ENCODE measurements around the genes BEST3 and PTPRB.

- PRO-cap = bidirectional peak, plus-strand start at chr12:68787734, minus-strand start at chr12:68787437
Measured at GRCh38 chr12:68787133-68787849, 20.7 kb upstream of the MDM2 start.

GRCh38 chr12:68842911-68843406, 35.0 kb downstream of the MDM2 start:
- PRO-cap = no peak

GRCh38 chr12:68845141-68845994, 37.4 kb downstream of the MDM2 start:
- PRO-cap = no peak

GRCh38 chr12:69240653-69240935, 1.2 kb downstream of the CPSF6 start:
- PRO-cap = bidirectional peak, plus-strand start at chr12:69240747, minus-strand start at chr12:69240581

DNA sequence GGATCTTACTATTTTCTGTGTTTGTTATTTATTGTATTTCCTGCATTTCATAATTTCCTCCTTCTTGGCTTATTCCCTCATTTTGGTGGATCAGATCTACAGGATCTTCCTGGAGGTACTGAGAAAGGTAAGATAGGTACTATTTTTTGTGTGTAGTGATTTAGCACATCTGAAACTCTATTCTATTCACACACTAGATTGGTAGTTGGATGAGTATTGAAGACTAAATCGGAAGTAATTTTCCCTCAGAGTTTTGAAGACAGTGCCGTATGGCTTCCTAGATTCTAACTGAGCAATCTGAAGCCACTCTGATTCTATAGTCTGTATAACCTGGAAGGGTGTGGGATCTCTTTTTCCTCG, 453 bp upstream of the YEATS4 start:
- PRO-cap = no peak

DNA sequence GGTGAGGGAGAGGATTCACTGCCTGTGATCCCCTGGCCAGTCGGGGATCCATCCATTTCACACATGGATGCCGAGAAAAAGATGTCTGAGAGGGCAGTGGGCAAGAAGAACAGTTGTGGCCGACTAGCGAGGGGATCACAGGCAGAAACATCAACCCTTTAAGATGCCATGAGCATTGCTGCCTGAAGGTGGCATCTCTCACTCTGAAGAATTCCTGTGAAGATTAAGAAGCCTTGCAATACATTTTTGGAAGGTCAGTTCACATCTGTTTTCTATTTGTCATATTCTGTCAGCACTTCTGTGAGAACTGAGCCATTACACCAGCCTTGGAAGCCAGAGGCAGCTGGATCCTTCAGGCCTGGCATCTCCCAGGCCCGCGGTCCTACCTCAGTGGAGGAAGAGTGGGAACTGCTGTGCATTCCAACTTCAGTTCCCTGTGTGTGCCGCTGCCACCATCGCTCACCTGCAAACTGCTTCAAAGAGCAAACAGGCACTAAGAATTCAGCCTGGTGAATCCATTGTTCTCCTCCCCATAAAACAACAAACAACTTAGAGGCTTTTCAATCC, 54.4 kb upstream of the FRS2 start:
- PRO-cap = no peak

DNA sequence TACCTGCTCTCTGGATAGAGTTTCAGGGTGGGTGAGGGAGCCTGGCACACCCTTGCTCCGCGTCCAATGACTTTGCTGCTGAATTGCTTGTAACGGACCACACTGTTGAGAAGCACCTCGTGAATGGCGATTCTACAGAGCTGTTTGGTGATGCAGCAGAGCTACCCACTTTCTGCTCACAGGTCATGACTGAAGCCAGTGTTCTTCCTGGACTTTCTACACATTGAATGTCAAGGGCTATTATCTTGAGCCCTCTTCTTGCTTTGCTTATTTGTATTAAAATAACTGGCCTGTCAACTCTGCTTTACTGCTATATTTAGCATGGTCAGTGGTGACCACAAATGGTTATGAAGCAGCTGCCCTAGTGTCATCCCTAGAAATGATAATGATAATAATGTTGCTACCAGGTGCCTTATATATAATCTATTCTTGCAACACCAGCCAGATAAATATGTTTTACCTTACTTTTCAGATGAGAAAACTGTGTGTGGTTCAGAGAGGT, 2.6 kb upstream of the LRRC10 start:
- PRO-cap = no peak

- PRO-cap = no peak
Measured at GRCh38 chr12:69699246-69699652, at the start of gene BEST3. Gene BEST3 (minus strand): TSS chr12:69699303.

DNA sequence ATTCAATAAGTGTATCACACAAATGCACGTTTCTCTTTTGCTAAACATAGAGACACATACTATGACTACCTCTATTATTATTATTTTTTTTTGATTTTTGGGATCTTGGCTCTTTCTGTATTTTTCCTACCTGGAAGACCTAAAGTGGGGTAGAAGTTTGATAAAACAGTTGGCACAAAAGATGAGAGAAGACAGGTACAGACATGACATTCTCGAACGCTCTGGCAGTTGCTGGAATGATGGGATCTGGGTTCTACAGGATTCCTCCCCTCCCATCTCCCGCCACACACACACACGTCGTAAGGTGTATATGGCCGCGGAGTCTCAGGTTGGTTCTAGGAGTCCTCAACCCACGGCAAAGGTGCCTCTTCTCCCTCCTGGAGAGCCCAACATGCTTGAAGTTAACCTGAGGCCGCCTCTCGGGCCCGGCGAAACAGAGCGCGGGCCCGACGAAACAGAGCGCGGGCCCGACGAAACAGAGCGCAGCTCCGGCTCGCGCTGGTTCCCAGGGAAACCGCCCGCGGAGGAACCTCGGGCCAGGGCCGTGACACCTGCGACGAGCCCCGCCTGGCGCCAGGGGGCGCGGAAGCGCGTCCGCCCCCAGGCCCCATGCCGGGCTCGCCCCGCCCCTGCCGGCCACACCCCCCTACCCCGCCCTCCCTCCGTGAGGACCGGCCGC, 373 bp upstream of the RAB3IP start:
- PRO-cap = no peak

DNA sequence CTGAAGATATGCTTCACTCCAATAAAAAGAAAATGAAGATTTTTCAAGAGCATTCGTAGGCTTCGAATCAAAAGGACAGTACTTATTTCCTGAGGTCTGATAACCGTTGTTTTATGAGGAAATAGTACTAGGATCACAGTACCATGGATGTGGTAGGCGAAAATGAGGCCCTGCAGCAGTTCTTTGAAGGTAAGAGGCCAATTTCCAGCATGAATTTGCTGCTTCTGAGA, 263 bp downstream of the MYRFL start:
- PRO-cap = no peak

- PRO-cap = no peak
Measured at GRCh38 chr12:69932938-69933589, 108.0 kb downstream of the MYRFL start.

- PRO-cap = no peak
Measured at GRCh38 chr12:69966379-69966820, 141.4 kb downstream of the MYRFL start.

GRCh38 chr12:69966821-69967393, 141.9 kb downstream of the MYRFL start:
- PRO-cap = no peak

GRCh38 chr12:70251081-70251739, 8.0 kb downstream of the CNOT2 start:
- PRO-cap = no peak

- PRO-cap = no peak
Measured at GRCh38 chr12:70357852-70358509, 8.1 kb upstream of the KCNMB4 start.

GRCh38 chr12:70458544-70459043, 92.5 kb downstream of the KCNMB4 start:
- PRO-cap = no peak

DNA sequence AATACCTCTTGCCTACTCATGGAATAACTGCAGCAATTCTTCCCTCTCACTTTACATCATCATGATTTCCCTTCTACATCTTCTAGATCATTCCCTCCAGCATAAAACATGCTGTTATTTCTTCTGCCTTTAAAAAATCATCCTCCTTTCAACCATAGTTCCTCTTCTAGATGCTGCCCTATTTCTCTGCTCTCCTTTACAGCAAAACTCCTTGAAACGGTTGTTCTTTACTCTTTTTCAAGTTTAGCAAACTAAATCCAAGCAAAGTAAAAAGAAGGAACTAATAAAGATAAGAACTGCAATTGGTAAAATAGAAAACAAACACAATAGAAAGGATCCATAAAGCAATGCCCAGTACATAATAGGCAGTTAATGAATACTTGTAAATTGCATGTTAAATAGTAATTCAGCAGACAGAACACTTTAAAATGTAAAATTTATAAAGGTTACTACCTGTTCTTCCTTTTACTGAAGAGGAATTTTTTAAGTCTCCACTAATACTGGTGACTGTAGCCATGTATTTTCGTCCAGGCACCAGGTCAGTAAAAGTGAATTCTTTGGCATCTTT, 50.6 kb downstream of the PTPRB start:
- PRO-cap = no peak

GRCh38 chr12:70637186-70638051, at the start of gene PTPRB:
Gene PTPRB (minus strand): TSS chr12:70637429.
- PRO-cap = no peak

GRCh38 chr12:70690861-70692143, 54.1 kb upstream of the PTPRB start:
- PRO-cap = no peak

DNA sequence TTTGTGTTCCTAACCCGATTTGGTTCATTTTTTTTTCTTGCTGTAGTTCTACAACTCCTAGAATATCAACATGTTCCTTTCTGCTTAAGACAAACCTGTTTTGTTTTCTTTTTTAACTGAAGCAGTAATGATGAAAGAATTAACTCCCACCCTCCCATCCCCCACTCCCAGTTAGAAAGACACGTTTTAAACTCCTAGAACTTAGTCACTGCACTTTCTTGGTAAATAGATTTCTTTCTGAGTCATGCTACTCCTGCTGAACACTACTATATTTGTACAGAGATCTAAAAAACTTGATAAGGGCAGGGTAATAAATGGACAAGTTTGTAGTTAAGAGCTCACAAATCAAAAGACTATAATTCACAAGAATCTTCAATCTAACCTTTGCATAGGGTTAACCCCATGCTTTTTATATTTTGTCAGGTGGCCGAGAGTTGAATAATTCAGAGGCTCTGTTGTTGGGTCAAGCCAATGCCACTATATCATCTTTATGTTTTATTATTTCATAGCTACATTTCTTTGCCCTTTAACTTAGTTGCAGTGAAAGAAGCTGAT, 119.0 kb upstream of the PTPRB start:
- PRO-cap = no peak

All from colic lymph node (tissue), 1 donor.